Placental epithelial cell (primary cell): ENCODE measurements around a stretch of chr12.

DNA sequence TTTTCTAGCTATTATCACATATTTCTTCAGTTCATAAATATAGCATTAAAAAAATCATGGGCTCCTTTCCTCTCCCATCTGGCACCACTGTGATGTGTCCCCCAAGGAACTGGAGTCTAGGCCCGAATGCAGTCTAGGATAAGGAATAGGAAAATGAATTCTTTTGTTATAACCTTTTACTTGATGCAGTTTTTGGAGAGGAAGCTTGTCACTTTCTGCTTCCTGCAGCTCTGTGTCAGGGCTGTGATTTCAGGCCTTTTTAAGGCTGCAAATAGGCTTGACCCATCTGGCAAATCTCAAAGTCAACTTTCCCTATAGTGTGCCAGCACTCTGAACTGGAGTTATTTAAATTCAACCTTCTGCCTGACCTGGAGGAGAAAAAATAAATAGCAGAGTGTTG is 51.8 kb upstream of the CEP83 start:
- CAGE, long polyA plus RNA: no peak

- CAGE, long polyA plus RNA: no peak
Observed at GRCh38 chr12:94586973-94587401, 63.4 kb downstream of the TMCC3 start.

DNA sequence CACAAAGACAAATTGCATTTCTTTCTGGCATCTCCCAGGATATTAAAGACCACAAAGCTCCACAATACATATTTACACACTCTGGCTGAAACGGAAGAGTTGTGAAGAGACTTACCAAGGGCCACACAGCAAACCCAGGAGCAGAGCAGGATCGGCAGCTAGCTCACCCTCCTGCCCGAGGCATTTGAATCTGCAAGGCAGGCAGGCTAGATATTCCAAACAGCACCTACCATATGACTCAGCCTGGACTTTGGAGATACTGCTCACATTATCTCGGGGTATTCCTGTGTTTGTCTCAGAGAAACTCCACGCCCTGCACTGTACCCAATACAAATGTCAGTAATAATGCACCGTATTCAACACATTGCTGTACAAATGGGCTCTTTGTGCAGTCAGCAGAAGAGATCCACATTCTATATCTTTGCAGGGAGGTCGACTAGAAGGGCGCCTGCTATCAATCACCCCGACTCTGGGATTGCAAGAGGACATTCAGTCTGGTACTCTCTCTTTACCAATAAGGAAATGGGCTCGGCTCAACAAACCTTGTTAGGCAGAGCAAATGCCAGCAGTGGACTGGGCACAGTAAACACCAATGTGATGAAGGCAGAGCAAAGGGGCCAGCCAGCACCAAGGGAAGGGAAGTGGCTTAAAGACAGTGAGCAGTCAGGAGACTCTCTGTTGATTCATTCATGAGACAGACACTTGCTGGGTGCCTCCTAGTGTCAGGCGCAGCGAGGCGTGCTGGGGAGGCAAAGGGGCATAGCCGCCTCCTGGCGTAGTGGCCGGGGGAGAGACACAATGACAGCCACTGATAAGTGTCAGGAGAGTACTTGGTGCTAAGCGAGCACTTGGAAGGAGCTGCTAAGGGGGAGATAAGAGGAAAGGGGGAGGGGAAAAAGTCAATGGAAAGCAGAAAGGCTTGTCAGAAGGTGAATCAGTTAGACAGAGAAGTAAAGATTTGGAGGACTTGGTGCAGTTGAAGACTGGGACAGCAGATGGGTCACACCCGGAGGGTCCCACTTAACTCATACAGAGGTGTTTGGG is 34.2 kb downstream of the TMCC3 start:
- CAGE, long polyA plus RNA: no peak

- CAGE, long polyA plus RNA: no peak
Observed at GRCh38 chr12:94713089-94713641, 62.8 kb upstream of the TMCC3 start.

GRCh38 chr12:94874742-94875366 is 128.6 kb downstream of the NDUFA12 start:
- CAGE, long polyA plus RNA: no peak

GRCh38 chr12:95230084-95230918 is 12.7 kb downstream of the VEZT start:
- CAGE, long polyA plus RNA: no peak

- CAGE, long polyA plus RNA: no peak
Observed at GRCh38 chr12:95262784-95263215, 45.2 kb downstream of the VEZT start.

GRCh38 chr12:95547410-95548073 is 3.7 kb downstream of the USP44 start:
- CAGE, long polyA plus RNA: no peak

- CAGE, long polyA plus RNA: no peak
Observed at GRCh38 chr12:95548633-95549824, 2.2 kb downstream of the USP44 start.

GRCh38 chr12:95573698-95574628 is 22.7 kb upstream of the USP44 start:
- CAGE, long polyA plus RNA: no peak

- CAGE, long polyA plus RNA: no peak
Observed at GRCh38 chr12:95861020-95861507, 2.3 kb downstream of the SNRPF start.

- CAGE, long polyA plus RNA: no peak
Observed at GRCh38 chr12:95943916-95944380, 817 bp downstream of the AMDHD1 start.

GRCh38 chr12:96104401-96104933 is 69.1 kb upstream of the LTA4H start:
- CAGE, long polyA plus RNA: no peak

DNA sequence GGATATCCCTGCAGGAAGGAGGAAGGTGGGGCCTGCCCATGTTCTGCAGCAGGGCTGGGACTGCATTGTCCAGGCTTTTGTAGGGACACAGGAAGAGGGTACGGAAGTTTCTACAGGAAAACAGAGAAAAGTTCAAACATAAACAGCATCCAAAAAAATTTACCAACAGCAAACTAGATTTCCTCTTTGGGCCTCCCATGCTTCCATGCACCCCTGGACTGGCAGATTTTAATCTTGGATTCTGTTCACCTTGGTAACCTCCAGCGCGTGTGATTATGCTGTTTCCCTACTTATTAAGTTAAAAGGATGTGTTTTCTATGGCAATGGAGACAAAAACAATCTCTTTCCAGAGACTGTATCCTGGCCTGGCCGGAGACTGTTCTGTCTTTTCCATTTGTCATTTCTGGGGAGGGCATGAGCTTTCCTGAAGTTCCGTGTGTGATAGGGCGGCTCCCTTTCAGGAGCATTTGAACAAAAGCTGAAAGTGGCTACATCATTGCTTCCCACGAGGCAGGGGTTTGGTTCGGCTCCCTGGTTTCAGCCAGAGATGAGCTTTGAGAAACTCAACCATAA is 28.8 kb upstream of the ELK3 start:
- CAGE, long polyA plus RNA: no peak

DNA sequence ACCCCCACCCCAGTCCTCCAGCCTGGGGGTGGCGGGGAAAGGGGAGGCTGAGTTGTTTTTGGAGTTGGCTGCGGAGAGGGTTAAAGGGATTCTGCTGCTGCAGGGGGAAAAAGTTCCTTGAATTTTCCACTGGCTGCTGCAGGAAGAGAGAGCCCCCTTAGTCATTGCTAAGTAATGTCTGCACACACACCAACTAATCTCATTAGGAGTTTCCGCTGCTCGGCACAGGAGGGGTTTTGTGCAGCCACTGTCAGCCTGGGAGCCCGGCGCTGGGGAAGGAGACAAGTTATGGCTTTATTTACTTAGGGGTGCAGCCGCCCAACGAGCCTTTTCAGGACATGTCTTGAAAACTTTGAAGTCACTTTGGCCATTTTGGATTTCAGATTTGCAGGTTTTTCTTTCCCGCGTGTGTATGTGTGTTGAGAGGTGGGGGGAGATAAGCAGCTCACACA is 1.8 kb downstream of the ELK3 start:
- CAGE, long polyA plus RNA: no peak

- CAGE, long polyA plus RNA: no peak
Observed at GRCh38 chr12:96197956-96198368, 3.8 kb downstream of the ELK3 start.

GRCh38 chr12:96298752-96299000 is 101.6 kb downstream of the CDK17 start:
- CAGE, long polyA plus RNA: no peak

GRCh38 chr12:96374808-96375892 is 25.1 kb downstream of the CDK17 start:
- CAGE, long polyA plus RNA: no peak

DNA sequence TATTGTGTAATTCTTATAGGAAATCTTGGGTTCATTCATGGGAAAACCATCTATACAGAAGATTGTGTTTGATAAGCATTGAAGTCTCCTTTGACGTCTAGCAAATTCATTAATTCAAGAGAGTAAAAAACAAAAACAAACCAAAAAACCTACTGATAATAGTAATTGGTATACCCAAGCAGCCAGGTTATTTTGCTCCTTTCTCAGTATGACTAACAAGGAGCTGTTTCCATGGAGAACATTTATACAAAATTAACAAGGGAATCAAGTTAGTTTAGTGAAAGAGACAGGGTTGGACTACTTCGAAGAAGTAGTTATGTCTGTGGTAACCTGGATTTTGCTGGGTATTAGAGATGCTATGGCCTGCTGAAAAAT is 43.1 kb upstream of the CFAP54 start:
- CAGE, long polyA plus RNA: no peak

DNA sequence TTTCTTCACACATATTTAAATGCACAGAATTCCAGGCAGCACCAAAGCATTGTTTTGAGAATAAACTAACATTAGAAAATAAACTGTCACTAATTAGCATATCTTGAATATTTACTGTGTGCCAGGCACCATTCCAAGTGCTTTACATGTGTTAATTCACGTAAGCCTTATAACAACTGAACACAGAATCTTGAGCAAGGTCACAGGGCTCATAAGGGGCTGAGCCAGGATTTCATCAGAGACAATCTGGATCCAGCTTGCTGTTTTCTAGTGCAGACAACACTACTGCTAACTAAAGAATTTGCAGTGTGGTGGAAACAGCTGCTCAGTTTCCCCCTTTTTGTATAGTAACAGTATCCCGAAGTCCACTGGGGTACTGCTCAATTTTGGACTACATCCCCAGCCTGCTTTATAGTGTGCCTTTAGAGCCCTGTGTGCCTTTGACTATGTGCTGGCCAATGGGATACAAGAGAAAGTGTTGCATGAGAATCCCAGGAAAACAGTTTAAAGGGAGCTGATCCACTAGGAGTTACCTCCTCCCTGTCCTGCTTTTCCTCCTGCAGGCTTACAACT is 519.5 kb downstream of the NEDD1 start:
- CAGE, long polyA plus RNA: no peak